ENCODE measurements around a stretch of chr12.

GRCh38 chr12:113292721-113293137, 42.2 kb downstream of the SLC8B1 start:
- PRO-cap = no peak
- RAMPAGE, long total RNA, 3 experiments = no peak in any of the 3 experiments

DNA sequence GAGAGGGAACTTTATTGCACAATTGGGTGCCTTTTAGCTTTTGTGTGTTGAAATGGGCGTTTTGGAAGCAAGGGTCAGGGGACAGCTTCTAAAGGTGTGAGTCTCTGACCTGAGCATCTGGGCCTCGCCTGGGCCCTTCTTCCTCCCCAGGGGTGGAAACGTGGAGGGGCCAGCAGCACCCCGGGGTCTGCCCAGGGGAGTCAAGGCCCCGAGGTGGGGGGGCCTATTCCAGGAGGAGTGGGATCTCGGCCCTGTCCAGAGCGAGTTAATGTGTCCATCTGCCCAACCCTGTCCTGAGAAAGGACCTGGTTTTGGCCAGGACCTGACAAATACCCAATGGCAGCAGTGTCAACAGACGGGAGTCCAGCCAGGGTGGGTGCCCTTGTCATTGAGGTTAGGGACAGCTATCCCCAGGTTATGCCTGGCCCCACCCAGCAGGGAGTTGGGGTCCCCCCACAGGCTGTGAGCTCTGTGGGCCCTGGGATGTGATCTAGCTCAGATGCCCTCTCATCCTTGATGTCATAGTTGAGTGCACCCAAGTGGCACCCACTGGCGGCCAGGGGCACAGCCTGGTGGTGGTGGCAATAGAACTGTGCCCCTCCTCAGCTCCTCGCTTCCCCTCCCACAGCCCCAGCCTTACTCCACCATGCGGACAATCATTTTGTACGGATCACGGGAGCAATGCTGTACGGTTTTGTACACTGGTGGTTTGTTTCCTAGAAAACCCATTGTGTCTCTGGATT, 36.9 kb downstream of the SLC8B1 start:
- PRO-cap = no peak
- RAMPAGE, long total RNA, 3 experiments = no peak in any of the 3 experiments

DNA sequence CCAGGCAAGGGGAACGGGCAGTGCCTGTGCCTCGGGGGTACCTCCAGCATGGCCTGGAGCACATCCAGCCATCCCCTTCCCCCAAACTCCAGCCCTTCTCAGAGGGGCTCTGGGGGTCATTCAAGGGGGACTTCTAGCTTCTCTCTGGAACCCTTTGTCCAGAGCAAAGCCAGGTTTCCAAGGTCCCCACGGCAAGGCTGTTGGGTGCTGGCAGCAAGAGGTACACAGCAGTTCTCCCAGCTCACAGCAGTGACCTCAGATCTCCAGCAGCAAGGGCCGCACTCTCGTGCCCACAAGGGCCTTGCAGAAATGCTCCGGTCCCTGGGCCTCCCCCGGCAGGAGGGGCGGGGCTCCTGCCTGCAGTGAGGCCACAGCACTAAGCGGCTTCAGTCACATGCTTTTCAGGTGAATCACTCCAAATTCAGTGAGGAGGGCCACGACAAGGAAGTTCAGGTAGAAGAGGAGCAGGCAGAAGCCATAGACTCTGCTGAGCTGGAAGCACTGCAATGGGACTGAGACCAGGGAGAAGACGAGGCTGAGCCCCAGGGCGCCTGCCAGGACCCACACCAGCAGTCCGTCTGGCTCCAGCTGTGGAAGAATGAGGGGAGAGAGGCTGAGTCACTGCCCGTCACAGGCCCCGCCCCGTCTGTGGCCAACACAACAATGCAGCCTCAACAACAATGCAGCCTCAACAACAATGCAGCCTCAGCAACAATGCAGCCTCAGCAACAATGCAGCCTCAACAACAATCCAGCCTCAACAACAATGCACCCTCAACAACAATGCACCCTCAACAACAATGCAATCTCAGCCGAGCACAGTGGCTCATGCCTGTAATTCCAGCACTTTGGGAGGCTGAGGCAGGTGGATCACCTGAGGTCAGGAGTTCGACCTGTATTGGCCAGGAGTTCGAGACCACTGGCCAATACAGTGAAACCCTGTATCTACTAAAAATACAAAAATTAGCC, 35.2 kb downstream of the SLC8B1 start:
- PRO-cap = unidirectional peak, minus-strand start at position 283 of the sequence; unidirectional peak, minus-strand start at position 580 of the sequence
- RAMPAGE, long total RNA, 3 experiments = no peak in any of the 3 experiments

GRCh38 chr12:113374292-113374787, 16.0 kb downstream of the PLBD2 start:
- PRO-cap = no peak
- RAMPAGE, long total RNA, 3 experiments = no peak in any of the 3 experiments

GRCh38 chr12:113392548-113392985, 11.1 kb downstream of the SDS start:
- PRO-cap = no peak
- RAMPAGE, long total RNA, 3 experiments = no peak in any of the 3 experiments

DNA sequence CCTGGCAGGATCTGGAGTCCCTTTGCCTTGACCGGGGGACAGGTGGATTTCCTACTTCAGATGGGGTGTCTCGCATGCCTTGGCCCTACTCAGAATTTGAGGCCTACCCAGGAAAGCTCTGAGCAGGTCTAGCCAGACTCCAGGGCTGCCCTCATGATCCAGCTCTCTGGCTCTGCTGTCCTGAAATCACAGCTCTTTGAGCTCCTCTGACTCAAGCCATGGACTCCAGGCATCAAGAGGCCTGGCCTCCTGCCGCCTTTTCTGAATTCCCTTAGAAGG, 116.0 kb downstream of the RBM19 start:
- PRO-cap = unidirectional peak, minus-strand start at position 168 of the sequence
- RAMPAGE, long total RNA, 3 experiments = no peak in any of the 3 experiments

DNA sequence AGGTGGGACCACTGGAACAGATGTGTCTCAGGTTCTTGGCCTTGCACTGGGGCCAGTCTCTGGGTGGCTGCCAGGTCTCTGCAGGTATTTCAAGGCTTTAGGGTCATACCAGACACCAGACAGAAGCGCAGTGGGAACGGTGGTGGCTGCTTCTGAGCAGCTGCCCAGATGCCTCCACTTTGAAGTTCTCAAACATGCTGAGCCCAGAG, 75.0 kb upstream of the RBM19 start:
- PRO-cap = no peak
- RAMPAGE, long total RNA, 3 experiments = no peak in any of the 3 experiments

DNA sequence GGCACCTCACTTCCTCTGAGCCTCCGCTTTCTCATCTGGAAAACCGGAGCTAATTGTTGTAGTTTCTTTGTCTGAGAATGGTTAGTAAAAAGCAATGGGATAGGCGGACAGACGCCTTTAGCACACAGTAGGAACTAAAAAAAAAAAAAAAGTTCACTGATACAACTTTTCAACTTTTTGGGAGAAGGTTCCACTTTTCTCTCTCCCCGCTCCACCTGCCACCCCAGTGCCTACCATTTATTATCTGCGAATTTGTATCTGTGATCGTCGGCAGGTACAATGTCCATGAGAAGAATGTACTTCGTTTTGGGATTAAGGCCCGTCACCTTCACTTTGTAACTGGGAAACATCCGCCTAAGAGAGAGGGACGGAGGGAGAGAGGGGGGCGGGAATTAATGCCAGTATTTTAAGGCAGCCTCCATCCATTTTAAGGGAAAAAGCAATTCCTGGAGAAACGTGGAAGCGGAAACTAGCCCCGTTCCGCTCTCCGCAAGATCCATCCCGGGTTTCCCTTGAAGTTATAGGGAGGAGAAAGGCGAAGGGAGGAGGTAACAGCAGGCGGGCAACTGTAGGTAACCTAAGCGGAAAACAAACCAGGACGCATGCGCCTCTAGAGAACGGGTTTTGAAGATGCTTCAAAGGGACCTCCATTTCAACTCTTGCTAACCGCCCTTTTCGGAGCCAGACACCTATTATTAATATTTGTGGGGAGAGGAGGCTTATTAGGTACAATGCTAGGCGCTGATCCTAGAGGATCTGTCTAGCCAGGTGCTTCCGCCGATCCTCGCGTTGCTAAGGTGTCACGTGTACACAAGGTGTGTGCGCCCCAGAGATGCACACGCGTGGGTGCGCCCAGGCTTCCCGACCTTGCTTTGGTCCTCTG, 6.4 kb downstream of the TBX5 start:
- PRO-cap = no peak
- RAMPAGE, long total RNA, 3 experiments = no peak in any of the 3 experiments

DNA sequence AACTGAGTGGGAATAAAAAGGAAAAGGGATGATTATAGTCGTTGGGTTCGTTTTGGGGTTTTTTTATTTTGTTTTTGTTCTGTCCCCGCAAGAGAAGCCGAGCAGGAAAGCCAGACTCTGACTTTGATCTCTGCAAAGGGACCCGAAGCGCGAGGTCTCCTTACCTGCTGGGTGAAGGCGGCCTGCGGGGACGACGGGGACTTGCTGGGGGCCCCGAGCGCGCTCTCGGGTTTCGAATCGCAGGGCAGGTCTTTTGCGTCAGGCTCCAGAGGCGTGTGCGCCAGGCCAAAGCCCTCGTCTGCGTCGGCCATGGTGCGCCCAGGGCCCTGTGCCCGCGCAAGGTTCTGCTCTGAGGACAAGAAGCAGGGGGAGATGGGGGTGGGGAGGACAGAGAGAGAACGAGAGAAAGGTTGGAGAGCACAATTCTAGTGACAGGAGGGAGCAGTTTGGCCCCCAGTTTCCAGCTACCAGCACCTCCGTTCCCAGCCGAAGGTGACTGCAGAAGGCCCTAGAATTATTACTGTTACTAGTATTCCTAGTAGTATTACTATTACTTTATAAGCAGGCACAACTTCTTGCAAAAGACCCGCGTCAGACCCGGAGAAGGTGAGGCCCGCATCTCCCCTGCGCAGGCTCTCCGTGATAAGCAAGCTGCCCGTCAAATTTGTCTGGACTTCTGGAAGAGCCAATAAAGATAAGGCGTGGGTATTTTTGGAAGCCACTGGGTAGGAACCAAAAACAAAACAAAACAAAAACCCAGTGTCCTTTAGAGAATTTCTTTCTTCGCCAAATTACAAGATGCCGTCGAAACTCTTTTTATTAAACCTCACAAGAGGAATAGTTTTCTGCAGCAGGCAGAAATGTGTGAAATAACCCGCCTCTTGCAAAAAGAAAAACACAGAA, 2.1 kb downstream of the TBX5 start:
- PRO-cap = no peak
- RAMPAGE, long total RNA, 3 experiments = no peak in any of the 3 experiments

GRCh38 chr12:114480714-114481139, 74.8 kb upstream of the TBX5 start:
- PRO-cap = no peak
- RAMPAGE, long total RNA, 3 experiments = no peak in any of the 3 experiments

GRCh38 chr12:114481160-114481870, 75.4 kb upstream of the TBX5 start:
- PRO-cap = no peak
- RAMPAGE, long total RNA, 3 experiments = no peak in any of the 3 experiments

DNA sequence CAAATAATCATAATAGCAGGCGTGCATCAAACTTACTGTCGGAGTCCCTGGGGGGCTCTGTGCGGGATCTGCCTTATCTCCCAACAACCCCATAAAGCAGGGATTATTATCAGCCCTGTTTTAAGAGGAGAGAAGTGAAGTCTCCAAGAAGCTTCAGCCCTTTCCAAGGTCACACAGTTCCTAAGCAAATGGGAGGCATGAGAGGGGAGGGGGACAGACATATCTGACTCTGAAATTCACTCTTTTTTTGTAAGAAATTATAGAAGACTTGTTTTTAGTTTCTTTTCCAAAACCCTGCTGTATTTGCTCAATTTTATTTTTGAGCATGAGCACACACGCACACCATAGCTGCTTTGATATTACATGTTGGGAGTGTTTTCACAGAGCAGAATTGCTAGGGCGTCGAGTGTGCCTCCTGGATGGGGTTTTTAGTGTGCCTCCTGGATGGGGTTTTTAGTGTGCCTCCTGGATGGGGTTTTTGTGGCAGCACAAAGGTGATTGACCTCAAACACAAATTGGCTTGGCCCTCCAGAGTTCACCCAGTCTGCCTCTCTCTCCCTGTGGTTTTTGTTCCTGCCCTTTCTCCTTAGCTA, 27.3 kb downstream of the TBX3 start:
- PRO-cap = no peak
- RAMPAGE, long total RNA, 3 experiments = no peak in any of the 3 experiments

DNA sequence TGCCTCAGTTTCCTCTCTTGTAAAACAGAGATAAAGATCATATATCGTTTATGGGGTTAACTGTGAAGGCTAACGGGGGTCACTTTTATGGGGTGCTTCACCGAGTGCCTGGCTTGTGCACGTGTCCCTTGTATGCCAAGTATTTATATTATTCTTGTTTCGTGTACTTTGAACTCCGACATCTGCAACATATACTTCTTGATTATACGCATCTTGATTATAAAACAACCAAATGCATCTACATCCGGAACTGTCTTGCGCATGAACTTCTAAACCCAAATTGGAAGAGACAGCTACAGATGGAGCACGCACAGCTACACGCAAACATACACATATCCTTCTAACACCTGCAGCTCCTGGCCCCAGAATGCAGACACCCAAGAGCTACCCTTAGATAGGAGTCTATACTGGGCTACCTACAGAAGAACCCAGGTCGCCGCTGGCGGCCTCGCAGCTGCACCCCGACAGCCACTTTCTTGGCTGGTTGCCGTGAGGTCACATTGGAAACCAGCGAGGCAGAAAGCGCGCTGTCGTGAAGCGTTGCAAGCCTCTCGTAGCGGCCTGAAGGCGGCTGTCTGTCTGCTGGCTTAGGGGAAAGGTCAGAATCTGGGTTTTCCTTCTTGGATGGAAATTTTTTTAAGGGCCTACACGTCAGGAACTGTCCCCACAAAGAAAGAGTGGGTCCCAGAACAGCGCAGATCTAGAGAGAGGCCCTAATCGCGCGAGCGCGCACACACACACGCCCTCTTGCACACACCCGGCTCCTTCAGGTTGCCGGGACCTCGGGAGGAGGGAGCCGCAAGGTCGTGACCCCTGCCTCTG, 17.2 kb downstream of the TBX3 start:
- PRO-cap = no peak
- RAMPAGE, long total RNA, 3 experiments = no peak in any of the 3 experiments

DNA sequence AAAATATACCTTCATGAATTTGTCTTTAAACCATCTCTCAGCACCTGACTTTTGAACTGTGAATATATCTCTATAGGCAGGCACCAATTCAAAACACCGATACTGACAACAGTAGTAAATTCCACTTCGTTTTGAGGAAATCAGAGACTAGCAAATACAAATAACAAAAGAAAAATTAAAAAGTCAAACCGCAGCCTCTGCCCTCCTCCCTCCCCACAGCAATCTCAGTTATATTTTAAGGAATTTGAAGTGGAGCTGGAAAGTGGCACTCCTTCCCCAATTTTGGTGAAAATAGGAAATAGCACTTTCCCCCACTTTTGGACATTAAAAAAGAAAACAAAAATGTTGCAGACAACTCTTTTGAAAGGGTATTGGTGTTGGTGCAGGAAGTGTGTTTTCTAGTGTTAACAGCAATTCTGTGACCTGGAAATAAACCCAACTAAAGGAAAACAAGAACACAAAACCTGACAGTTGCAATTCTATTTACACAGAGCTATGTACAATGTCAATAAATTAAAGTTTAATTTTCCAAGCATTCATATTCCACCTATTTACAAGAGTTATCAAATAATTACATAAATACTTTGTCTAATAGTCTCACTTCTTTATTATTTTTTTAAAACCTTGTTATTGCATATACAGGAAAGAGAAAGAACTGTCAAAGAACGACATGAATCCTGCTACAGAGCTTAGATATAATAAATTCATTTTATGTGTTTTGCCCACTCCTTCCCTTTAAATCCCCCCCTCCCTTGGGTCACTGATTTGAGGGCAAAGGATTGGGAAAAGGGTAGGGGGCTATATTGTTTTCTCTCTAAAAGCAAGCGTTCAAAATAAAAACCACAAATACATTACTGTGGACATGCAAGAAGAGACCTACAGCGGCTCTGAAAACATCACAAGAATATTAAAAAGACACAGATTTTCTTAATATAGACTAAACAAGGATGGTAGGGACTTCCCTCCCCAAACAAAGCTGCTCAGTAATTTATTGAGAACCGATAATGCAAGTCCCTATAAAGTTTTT, 13.3 kb downstream of the TBX3 start:
- PRO-cap = no peak
- RAMPAGE, long total RNA, 3 experiments = no peak in any of the 3 experiments

DNA sequence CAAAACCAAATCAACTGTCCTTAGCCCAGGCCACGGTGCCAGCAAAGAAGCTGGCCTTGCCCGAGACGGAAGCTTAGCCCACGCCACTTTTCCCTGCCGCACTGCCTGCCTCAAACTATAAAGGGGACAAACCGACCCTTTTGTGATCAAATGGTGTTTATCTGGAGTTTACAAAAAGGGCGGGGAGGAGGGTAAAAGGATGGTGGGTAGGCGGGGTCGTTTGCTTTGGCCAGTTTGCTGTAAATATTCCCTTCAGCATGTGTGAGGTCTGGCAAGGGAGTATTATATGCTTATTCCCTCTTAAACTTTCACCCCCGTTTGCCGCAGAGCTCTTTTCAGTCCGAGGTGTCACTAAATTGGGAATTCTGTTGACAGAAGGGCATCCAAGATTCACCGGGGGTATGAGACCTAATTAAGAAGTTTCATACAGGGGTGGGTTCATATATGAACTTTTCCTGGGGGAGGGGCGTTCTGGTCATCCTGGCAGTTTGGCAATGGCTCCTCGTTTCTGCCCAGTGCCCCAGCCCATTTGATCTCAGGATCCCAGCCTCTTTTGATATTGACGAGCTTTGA, 3.9 kb upstream of the TBX3 start:
- PRO-cap = no peak
- RAMPAGE, long total RNA, 3 experiments = no peak in any of the 3 experiments

DNA sequence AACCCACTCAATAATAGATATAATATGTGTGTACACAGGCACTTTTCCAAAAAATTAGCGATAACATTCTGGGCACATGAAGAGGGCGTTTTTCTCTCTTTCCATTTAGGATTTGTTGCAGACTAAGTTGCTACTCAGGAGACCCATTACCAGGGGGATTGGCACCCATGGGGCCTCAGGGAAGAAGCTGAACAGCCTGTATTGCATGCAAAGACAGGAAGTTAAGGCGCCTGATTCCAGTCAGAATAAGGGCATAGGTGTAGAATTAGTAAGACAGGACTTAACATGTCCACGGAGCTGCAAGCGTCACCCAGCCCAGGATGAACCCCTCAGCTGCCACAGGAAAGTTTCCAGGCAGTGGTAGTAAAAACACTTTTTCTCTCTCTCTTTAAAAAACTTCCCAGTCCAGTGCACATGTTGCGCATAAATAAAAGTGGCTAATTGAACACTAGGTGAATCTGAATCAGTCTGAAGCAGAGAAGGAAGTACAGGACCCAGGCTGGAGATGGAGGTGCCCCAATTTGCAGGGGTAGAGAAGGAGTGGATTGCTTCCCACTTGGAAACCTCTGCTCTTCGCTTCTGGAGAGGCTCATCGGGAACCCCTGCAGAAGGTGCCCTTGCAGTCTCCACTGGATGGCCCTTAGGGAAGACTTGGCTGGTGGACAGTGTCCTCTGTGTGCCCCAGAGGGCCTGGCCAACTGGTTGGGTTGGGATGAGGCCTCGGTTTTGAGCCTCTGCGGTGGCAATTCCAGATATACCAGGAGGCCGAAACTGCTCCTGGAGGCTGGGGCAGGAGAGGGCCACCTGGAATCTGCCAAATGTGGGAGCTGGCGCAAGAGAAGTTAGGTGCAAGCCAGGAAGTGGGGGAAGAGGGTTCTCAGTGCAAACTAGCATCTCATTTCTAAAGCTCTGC, 10.6 kb upstream of the TBX3 start:
- PRO-cap = no peak
- RAMPAGE, long total RNA, 3 experiments = no peak in any of the 3 experiments

DNA sequence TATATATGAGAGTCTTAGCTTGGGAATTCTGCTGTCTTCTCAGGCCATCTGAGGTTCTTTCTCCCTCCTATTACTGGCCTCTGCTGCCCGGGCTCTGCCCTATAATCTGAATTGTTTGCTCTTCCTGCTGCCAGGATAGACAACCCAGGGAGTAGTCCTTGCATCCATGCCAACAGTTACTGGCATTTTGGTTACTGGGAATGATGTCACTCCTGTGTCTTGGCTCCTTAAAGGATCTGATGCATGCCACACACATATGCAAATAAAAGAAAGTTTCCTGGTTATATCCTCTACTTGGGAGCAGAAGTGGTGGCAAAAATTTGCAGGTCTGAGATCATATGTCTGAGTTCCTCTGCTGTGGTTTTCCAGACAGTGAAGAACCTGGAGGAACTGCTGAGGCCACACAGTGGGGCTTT, 320.5 kb upstream of the TBX3 start:
- PRO-cap = no peak
- RAMPAGE, long total RNA, 3 experiments = no peak in any of the 3 experiments

- PRO-cap = no peak
- RAMPAGE, long total RNA, 3 experiments = no peak in any of the 3 experiments
Observed at GRCh38 chr12:115103882-115104484, 420.0 kb upstream of the TBX3 start.

GRCh38 chr12:115213263-115213924, 529.4 kb upstream of the TBX3 start:
- PRO-cap = no peak
- RAMPAGE, long total RNA, 3 experiments = no peak in any of the 3 experiments

GRCh38 chr12:115398120-115399070, 714.4 kb upstream of the TBX3 start:
- PRO-cap = no peak
- RAMPAGE, long total RNA, 3 experiments = no peak in any of the 3 experiments